ENCODE measurements around the genes ESM1 and MIER3.

- PRO-cap, result no peak
Measured at GRCh38 chr5:54985171-54986199, at the start of gene ESM1. Gene ESM1, minus strand, starts transcription at chr5:54985593.

DNA sequence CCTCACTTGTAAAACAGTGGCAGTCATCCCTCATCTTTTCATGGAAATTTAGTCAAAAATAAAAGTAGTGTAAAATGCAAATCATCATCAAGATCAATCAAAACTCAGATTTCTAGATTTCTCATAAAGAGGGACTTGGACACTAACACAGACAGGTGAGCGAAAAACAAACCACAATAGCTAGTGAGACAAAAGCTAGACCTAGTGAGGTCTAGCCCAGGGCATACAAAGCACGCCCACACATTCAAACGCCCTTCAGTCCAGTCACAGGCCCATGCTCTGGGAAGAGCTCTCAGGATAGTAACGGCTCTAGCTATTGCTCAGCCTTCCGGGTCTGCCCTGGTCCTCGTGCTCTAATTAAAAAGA lies 94.7 kb downstream of the PLPP1 start:
- PRO-cap, result no peak

- PRO-cap, result no peak
Measured at GRCh38 chr5:55510223-55510471, 24.6 kb downstream of the PLPP1 start.

- PRO-cap, result no peak
Measured at GRCh38 chr5:55516105-55516705, 18.6 kb downstream of the PLPP1 start.

- PRO-cap, result no peak
Measured at GRCh38 chr5:55535583-55535961, 808 bp upstream of the PLPP1 start.

DNA sequence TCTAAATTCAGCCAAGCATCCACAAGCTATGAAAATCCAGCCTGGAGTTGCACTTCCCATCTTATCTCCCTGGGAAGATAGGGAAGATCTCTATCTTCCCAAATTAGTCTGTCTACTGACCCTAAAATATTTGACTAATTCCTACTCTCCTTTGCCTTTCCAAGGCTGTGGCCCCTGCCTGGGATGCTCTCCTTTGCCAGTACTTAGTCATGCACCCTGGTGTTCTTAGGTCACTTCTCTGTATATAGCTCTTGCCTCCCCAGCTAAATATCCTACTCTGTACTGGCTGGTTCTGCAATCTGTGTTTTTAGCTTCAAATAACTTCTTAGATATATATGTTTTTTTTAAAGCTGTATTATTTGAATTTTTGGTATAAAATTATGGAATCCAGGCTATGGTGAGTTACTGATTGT lies 44.1 kb upstream of the PLPP1 start:
- PRO-cap, result no peak

- PRO-cap, result no peak
Measured at GRCh38 chr5:55636067-55636653, 76.0 kb downstream of the SLC38A9 start.

DNA sequence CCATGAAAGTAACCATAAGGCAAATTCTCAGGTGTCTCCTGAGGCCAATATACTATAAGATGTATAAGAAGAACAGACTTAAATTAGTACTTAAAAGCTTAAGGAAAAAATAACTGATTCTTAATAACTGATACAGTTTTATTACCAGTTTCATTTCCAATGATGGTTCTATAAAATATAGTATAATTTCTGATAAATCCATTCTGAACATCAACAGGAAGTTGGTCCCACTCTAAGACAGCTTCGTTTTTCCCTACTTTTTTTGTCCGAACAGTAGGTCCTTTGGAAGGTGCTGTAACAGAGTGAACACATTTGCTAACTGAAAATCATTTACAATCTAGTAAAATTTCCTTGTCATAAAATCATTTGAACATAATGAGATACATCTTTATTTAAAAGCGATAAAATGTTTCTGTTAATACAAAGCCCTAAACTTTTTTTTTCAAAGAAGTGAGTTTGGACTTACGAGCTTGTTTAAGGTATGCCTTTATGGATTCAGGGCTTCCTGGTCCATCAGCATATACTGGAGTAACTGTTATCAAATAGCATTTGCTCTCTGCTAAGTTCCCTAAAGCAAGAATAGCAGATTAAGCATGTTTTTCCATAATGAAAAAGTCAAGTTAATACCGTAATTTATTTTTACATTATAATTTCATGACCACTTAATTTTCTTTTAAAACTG lies 42.8 kb downstream of the IL6ST start:
- PRO-cap, result no peak

DNA sequence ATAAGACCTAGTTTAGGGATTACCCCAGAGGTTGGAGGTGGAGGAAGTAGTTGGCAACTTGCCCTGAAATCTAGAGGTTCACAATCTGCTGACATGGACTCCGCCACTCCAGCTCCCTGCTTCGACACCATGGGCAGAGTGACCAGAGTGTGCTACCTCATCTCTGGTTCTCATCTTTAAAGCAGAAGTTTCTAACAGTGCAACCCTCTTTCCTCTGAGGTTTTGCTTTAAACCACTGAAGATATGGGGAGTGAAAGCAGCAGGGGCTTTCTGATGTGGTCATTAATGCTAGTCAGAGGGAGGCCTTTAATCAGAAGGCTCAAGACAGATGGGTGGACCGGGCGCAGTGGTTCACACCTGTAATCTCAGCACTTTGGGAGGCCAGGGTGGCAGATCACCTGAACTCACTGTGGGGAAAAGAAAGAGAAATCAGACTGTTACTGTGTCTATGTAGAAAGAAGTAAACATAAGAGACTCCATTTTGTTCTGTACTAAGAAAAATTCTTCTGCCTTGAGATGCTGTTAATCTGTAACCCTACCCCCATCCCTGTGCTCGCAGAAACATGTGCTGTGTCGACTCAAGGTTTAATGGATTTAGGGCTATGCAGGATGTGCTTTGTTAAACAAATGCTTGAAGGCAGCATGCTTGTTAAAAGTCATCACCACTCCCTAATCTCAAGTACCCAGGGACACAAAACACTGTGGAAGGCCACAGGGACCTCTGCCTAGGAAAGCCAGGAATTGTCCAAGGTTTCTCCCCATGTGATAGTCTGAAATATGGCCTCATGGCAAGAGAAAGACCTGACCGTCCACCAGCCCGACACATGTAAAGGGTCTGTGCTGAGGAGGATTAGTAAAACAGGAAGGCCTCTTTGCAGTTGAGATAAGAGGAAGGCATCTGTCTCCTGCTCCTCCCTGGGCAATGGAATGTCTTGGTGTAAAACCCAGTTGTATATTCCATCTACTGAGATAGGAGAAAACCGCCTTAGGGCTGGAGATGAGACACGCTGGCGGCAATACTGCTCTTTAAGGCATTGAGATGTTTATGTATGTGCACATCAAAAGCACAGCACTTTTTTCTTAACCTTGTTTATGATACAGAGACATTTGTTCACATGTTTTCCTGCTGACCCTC lies 76.2 kb downstream of the ANKRD55 start:
- PRO-cap, result no peak

GRCh38 chr5:56479560-56480597 lies 246.7 kb upstream of the ANKRD55 start:
- PRO-cap, result no peak

- PRO-cap, result no peak
Measured at GRCh38 chr5:56504887-56505210, 271.7 kb upstream of the ANKRD55 start.

- PRO-cap, result no peak
Measured at GRCh38 chr5:56512451-56512833, 279.3 kb upstream of the ANKRD55 start.

DNA sequence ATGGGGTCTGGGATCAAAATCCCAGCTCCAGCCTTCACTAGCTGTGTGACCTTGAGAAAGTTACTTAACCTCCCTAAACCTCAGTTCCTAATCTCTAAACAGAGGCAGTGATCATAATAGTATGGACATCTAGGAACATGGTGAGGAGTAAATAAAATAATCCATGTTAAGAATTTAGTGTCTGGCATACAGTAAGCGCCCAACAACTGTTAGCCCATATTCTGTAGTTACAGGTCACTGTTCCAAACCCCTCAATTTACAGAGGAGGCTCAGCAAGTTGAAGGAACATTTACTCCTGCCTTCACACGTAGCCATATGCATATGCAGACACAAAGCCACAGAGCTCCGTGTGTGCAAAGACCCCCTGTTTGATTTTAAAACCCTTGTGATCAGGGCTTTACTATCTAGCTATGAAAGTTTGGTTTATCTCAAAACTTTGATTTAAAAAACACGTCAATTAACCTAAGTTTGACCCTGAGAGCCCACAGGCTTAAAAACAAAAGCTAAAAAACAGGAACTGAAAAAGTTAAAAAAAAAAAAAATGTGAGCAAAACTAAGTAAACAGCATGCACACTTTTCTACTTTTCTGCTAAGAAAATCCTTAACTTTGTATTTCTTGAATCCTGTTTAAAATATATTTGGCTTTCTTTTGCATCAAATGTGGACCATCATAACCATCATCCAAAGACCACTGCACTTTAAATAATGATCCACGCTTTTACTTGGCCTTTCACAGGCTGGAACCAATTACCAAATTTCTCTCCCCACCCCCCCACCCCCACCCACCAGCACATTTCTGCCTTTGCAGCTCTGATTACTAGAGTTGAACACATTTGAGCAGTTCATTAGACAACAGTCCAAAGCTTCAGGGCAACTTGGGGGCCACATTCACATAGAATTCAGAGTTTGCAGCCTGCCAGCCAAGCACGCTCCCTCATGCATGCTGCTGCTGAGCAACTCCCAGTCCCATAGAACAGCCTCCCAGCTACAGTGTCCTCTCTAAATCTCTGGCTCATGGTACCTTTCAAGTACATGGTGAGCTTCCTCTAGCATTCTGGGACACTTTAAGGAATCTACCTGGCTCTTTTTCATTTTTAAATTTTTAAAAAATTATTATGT lies 128.9 kb upstream of the MAP3K1 start:
- PRO-cap, result no peak

DNA sequence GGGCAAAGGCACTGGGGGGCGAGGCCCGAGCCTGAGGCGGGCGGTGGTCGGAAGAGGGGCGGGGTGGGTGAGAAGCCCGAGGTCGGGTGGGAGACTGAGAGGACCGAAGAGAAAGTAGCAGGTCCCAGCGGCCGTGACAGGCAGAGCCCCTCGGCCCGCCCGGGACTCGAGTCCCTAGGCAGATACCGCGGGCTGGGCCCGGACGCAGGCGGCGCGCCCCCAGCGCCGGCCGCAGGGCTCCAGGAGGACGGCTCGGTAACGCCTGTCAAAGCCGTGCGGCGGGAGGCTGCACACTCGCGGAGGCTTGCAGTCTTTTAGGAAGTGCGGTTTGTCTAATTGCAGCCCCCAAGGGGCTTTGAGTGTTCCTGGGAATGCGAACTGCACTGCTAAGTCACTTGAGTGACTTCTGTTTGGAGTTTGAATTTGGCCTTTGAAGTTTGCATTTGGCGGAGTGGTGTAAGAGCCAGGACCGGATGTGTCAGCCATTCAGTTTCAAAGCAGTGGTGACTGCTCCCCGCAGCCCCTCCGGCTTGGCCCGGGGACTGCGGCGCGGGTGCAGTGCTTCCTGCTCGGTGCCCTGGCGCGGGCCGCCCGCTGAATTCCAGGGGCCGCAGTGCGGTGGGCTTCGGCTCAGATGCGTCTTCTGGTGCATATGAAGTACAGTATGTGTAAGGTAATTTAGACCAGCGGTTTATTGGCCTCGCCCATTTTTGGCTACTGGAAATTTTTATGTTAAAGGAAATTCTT lies 1.3 kb downstream of the MAP3K1 start:
- PRO-cap, result no peak

DNA sequence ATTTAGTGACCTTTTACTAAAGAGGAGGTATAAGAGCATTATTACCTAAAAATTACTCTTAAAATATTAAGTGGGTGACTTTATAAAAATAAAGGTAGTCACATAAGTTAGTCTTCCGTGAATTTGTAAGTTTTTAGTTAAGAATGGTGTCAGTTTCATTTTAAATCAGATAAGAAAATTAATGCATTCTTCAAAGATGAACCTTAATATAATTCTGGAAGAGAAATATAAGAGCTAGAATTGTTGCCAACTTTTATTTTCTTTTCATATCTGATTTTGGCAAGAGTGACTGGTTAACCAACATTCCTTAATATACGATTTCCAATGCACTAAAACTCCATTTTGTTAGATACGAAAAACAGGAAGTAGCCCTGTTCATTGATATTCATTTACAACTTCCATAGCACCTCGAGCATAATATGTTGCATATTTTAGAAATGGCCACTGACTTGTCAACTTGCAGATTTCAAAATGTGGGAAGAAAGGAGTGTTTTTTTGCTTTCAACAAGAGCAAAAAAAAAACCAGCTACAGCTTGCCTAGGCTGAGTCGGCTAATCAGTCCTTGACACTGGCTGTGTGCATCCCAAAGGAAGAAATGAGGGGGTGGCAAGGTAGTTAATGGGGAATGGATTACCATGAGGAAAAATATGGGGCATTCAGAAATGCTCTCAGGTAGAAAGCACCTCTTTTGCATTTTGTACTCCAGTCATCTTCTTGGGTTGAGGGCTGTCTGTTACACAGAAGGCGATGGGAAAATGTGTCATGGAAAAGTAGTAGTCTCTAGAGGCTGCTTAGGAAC lies 3.8 kb downstream of the MAP3K1 start:
- PRO-cap, result no peak

GRCh38 chr5:56838272-56838864 lies 23.0 kb downstream of the MAP3K1 start:
- PRO-cap, result no peak

- PRO-cap, result bidirectional peak, plus-strand start at chr5:56952237, minus-strand start at chr5:56952112; unidirectional peak, minus-strand start at chr5:56952330; unidirectional peak, minus-strand start at chr5:56952367; unidirectional peak, minus-strand start at chr5:56952541
Measured at GRCh38 chr5:56952000-56952828, at the start of gene MIER3. Gene MIER3, minus strand, starts transcription at chr5:56952123.

GRCh38 chr5:57445490-57445978 lies 37.1 kb downstream of the ACTBL2 start:
- PRO-cap, result no peak

DNA sequence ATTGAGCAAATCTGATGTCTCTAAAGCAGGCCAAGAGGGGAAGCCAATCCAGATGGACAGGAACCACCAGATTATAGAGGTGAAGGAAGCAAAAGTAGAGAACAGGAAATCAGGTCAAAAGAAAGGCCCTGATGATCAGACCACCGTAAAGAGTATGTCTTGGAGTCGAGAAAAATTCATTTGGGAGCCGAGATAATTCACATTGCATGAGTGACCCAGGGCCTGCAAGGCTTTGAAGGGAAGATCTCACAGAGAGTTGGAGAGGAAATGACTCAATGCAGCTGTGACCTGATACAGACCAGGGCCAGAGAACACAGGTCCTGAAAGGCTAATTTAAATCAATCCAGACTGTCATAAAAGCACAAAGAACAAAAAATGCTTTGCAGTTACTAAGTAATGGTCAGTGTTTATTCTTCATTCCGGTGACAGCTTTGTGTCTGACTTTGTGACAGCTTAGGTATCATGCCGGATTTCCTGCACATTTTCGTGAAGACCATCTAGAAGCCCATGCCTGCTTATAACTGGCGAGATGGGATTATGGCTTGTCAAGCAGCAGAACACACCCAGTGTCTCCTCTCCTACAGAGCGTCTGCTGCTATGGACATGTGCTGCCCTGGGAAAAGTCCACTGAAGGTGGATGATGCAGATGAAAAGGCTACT lies 5.7 kb upstream of the ACTBL2 start:
- PRO-cap, result no peak

GRCh38 chr5:58156302-58156871 lies 303.5 kb downstream of the PLK2 start:
- PRO-cap, result no peak